Cardiac muscle cell (in vitro differentiated cells and primary cell): ENCODE measurements around the genes MTARC2 and DUSP10.

- RAMPAGE, long total RNA, result no peak
- RRBS, result no CpG with 5 or more reads among the region's 38 CpGs
Measured at GRCh38 chr1:220747779-220748398, at the start of gene MTARC2. TSS of gene MTARC2 (plus strand) at chr1:220748322.

GRCh38 chr1:220783916-220784385 is 2.8 kb upstream of the MTARC1 start:
- RAMPAGE, long total RNA, result no peak
- RRBS, result no CpG with 5 or more reads among the region's 3 CpGs

- RAMPAGE, long total RNA, result no peak
- RRBS, result 13% methylated on average over 11 of the region's 26 CpGs
Measured at GRCh38 chr1:220887441-220887792, 8.2 kb downstream of the HLX start.

DNA sequence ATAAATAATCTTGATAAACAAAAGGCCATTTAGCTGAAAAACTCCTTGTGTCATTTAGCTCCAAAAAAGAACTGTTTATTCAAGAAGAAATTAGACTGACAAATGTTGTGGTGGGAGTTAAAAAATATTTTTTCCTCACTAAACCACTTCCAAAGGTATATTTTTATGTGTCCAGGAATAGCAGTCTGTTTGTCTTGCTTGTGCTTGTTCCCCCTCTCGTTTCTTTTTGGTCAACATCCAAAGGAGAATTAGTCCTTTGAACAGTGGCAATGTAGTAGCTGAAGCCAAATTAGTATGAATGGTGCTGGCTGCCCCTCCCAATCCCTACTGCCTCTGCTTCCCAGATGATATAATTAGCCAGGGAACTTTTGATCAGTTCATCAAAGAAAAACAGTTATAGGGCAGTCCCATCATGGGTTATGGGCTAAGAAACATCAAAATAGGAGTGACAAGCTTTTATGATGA is 238.9 kb downstream of the HLX start:
- RAMPAGE, long total RNA, result no peak
- RRBS, result no CpG with 5 or more reads among the region's 1 CpG

GRCh38 chr1:221687879-221688413 is 53.9 kb downstream of the DUSP10 start:
- RAMPAGE, long total RNA, result no peak
- RRBS, result no CpG with 5 or more reads among the region's 4 CpGs

GRCh38 chr1:221708817-221709629 is 32.9 kb downstream of the DUSP10 start:
- RAMPAGE, long total RNA, result no peak
- RRBS, result no CpG with 5 or more reads among the region's 3 CpGs

DNA sequence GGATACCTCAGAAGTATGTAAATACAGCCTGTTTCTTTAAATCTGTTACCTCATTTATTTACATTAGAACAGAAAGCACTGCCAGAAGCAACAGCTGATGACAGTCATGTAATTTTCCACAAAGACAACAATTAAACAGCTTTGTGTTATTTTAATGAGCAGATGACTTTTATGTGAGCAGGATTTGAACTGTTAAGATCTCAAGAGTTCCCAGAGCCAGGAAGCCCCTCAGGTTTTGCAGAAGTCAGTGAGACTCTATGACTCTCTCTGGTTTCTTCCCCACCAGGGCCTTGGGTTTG is 26.3 kb downstream of the DUSP10 start:
- RAMPAGE, long total RNA, result no peak

GRCh38 chr1:221717131-221717780 is 24.6 kb downstream of the DUSP10 start:
- RAMPAGE, long total RNA, result no peak
- RRBS, result no CpG with 5 or more reads among the region's 5 CpGs

DNA sequence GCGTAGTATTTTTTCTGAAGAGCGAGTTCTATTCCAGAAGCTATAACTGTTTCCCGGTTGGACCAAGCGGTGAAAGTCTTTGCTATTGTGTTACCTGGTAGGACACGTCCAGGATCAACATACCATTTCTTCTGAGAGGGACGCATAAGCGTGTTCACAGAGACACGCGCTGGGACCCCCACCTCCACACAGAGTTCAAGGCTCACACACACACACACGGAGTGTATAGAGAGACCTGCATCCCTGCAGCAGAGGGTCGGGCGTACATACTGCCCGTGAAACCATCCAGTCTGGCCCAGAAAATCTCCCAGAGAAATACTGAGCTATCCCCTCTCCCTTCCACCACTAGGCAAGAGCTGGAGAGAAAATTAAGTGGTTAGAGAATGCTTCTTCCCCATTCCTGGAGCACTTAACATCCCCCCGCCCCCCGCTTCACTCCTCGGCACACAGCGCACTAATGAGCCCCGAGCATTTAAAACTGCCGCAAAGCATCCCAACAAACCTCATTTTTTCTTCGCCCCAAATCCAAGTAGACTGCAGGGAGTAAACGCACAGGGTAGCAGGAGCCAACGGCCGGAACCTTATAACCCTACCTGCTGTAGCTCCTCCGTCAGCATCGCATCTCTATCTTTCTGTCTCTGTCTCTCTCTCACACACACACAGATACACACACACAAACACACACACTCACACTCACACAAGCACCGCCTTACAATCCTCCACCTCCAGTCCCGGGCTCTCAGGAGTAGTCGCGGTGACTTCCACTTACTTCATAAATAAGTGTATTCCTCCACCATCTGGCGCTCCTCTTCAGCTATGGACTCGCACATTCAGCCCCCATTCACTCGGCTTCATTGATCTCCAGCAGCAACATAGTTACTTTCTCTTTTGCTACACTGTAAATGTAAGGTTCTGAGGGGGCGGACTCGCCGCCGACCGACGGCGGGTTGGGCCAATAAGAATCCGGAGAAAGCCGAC is at the start of gene DUSP10:
TSS of gene DUSP10 (minus strand) at position 878 of the 978 bp plus-strand sequence.
- RAMPAGE, long total RNA, result no peak
- RRBS, result no CpG with 5 or more reads among the region's 41 CpGs

GRCh38 chr1:221809529-221809969 is 67.7 kb upstream of the DUSP10 start:
- RAMPAGE, long total RNA, result no peak
- RRBS, result no CpG with 5 or more reads among the region's 9 CpGs

- RAMPAGE, long total RNA, result no peak
- RRBS, result no CpG with 5 or more reads among the region's 12 CpGs
Measured at GRCh38 chr1:221845818-221846547, 104.1 kb upstream of the DUSP10 start.

DNA sequence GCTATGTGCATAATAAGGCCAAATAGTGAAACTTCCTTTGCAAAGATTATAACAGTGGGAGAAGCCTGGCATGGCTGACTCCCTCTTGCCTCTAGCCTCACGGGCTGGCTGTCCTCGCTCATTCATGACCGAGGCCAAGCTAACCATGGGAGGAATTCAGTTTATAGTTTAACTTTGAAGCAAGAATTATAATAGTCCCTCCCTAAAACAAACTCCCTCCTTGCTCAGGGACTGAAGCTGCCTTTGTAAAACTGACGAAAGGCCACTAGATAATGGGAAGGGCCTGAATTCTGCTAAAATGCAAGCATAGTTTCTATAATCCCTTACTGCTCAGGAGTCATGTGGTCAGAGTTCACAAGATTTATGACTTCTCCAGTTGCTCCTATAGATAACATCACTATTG is 26.7 kb downstream of the HHIPL2 start:
- RAMPAGE, long total RNA, result no peak
- RRBS, result no CpG with 5 or more reads among the region's 4 CpGs

GRCh38 chr1:222622753-222623000 is 4.8 kb downstream of the MIA3 start:
- RAMPAGE, long total RNA, result no peak
- RRBS, result no CpG with 5 or more reads among the region's 2 CpGs

GRCh38 chr1:222643548-222644504 is 25.9 kb downstream of the MIA3 start:
- RAMPAGE, long total RNA, result start-site peak on the plus strand at chr1:222644288-222644388, 95 and 91 reads in 2 replicates
- RRBS, result 28% methylated on average over 4 of the region's 45 CpGs

GRCh38 chr1:223029533-223030309 is 113.3 kb downstream of the TLR5 start:
- RAMPAGE, long total RNA, result no peak
- RRBS, result no CpG with 5 or more reads among the region's 17 CpGs

- RAMPAGE, long total RNA, result no peak
- RRBS, result no CpG with 5 or more reads among the region's 14 CpGs
Measured at GRCh38 chr1:223123438-223123925, 19.6 kb downstream of the TLR5 start.

DNA sequence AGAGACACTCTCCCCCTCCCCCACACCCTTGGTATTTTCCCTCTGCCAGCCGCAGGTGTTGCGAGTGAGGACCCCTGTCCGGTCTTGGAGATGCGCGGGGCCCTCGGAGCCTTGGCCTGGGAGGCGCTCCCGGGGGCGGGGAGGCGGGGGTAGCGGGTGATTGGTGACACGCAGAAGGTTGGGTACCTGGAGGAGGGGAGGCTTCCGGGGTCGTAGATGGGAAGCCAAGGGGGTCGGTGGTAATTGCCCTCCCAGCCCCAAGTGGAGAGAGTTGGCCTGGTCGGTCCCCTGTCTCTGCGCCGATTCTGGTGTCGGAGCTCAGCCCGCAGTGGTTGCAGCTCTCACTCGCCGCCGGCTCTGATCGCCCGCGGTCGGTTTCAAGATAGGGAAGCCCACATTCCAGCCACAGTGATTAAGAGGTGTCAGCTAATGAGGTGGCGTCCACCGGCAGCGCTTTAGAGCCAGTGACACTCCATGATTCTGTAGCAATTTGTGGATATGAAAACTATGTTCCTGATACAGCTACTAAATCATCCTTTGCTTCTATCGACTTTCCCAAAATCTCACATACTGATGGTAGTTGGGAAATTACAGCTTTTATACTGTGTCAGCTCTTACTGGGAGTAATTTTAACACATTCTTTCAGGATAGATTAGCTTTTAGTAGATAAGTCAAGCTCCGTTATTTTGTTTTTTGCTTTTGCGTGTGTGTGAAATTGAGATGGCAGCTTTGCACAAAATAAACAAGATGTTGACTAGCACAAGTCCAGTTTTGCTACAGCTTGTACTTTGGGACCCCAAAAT is 1.1 kb upstream of the SUSD4 start:
- RAMPAGE, long total RNA, result no peak
- RRBS, result 4% methylated on average over 17 of the region's 33 CpGs

- RAMPAGE, long total RNA, result no peak
- RRBS, result no CpG with 5 or more reads among the region's 18 CpGs
Measured at GRCh38 chr1:223622172-223623125, 43.1 kb downstream of the CAPN8 start.

DNA sequence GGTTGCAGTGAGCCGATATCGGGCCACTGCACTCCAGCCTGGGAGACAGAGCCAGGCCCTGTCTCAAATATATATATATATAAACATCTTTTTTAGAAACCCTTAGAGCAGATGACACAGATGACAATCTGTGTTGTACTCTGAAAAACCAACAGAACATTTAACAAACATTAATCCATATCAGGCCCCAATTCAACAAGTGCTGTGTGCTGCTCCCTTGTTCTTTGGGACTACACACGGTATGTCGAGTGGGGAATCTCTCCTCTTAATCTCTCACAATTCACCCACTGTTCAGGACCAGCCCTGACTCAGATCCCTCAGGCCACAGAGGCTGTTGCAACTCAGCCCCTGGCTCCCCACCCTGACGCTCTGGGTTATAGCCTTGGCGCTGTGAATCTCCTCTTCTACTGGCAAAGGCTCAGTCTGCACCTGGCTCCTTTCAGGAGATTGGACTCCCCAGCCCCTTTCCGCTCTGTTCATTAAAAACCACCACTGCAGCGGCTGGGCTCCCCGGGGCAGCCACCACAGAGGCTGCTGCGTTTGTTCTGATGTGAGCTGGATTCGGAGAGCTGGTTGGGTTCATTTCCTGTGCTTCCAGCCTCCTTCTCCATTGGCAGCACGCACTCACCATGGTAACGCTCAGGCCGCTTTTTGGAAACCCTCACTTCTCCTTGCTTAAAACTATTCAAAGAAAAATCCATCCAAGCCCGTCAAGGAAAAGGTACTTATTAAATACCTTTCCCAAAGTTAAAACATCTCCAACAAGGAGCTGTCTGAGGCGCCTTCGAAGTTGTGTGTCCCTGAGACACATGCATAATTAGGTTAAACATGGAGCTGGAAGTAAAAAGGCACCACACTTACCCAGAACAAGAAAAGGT is 13.0 kb downstream of the CAPN8 start:
- RAMPAGE, long total RNA, result no peak
- RRBS, result no CpG with 5 or more reads among the region's 17 CpGs

DNA sequence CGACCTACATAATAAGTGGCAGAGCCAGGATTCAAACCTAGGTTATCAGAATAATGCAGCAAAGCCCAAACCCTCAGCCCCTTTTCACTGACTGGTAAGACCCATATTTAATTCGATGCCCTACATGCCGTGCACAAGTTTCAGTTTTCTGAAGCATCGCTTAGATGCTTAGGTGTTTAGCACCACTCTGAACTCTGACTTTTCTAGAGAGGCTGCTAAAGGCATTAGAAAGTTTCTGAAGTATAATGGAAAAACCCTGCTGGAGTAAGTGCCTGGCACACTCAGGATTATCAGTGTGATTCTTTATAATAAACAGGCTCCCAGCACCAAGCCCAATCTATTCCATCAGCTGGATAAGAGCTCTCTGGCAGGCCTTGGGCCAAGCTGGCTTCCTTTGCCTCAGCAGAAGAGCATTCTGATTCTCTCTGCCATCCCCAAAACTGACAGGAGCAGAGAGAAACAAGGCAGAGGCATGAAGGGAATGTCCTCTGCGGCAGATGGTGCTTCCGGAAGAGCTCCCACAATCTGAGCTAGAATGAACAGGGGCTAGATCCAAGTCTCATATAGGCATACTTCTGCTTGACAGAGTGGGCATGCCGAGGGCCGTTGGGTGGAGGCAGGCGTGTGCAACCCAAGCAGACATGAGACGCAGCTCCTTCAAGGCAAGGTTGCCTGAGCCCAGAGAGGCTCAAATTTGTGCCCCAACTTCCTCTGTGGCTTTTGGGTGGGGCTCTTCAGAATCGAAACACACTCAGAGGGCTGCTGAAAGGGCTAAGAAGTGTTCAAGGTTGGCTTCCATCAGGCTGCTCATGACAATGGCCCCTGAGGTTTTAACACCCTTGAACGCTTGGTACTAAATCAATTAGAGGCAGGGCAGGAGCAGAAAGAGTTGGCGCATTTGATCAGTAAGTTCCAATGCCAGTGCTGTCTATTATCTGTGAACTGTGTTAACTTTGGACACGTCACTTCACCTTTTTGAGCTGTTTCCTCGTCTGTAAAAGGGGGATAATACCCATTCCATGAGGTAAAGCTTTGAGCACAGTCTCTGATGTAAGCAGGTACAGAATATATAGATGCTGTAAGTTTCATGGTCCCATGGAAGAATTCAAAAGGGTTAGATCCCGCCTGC is 4.1 kb downstream of the CAPN2 start:
- RAMPAGE, long total RNA, result no peak
- RRBS, result no CpG with 5 or more reads among the region's 16 CpGs